AG08470 (cell line): ENCODE results near the genes DACT3 and TMEM160.

DNA sequence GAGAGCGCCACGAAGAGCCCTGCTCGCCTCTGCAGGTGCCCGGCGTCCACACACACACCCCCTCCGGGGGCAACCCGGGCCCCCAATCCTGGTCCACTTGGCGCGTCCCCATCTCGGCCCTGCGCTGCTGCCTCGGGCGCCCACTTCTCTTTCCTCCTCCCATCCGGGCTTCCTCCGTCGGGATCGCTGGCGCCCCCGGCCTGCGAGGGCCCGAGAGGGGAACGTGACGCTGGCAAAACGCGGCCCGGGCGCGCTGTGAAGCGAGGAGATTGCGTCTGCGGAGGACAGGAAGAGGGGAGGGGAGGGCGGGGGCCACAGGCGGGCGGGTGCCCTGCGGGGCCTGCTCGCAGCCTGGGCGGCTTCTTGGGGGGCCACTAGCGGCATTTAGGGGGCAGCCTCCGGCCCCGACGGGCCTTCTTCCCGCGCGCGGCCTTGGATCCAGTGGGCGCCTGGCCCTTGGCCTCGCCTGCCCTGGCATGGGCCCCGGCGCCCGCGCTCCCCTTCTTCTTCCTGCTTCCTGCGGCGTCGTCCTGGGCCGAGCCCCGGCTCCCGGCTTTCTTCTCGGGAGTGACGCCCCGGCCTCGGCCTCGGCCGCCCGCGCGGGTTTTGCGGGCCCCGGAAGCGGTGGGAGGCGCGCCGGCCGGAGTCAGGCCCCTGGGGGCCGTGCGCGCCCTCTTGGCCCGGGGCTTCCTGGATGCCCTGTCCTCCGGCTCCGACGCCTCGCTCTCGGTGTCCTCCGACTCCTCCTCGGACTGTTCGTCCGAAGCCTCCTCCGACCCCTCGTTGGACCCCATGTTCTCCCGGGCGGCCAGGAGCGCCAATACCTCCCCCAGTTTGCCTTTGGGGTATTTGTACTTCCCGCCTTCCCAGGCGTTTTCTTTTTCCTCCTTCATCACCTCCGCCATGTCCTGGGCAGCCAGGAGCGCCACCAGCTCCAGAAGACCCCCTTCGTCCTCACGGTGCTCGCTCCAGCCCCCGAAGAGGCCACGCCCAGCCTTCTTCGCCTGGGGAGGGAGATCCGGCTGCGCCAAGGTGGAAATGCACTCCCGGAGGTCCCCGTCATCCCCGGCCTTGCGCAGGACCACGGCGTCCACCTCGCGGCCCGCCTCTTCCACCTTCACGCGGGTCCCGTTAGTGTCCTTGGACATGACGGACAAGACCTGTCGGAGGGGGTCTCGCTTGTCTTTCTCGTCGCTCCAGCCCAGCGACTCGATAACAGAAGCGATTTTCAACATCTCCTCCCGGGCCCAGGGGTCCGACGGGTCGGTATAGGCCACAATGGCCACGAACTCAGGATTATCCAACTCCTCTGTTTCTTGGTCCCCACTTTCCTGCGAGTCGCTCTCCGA lies 2.0 kb downstream of the PNMA8B start:
- RRBS, result 13% methylated on average over 51 of the region's 131 CpGs

DNA sequence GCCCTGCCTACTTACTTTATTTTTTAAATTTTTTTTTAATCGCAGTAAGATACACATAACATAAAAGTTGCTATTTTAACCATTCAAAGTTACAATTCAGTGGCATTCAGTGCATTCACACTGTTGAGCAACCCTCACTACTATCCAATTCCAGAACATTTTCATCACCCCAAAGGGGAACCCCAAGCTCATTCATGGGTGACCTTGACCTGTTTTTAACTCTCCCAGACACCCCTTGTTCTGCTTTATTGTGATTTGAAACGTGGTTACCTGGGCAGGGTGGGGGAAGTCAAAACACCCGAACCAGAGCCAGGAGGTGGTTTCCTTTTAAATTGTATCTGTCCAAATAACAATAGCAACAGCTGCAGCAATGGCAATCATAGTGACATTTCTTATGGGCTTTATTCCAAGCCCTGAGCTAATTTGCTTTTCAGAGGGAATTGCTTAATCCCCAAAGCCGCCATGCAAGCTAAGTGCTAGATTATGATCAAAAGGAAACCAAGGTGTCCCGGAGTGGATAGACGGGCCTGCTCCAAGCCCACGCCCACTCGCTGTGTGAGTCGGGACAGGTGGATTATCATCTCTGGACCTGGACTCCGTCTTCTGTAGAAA lies 6.2 kb downstream of the PTGIR start:
- RRBS, result no CpG with 5 or more reads among the region's 10 CpGs

- RRBS, result 2% methylated on average over 36 of the region's 82 CpGs
Measured at GRCh38 chr19:46660842-46661729, at the start of gene DACT3. TSS of gene DACT3 (minus strand) at chr19:46661182.

DNA sequence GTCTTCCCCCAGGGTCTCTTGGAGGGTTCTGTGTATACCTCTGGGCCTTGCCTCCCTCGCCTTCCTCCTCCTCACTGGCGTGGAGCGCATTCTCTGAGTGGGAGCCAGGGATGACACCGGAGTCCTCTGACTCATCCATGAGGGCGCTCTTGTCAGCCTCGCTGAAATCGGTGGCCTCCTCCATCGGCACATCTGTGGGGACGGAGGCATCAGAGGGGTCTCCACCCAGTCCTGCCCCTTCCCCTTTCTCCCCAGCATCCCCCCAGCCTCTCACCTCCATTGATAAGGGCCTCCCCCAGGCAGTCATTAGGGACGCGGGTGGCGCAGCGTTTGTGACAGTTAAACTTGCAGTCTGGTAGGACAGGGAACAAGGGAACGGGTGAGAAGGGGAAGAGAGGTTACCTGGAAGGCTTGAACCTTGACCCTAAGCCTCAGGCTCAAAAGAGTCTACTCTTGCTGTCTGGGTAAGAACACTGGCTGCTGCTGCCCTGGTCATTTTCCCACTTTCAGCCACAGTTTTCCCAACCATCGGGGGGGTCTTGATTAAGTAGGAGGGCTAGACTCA lies 16.1 kb downstream of the PRKD2 start:
- RRBS, result no CpG with 5 or more reads among the region's 15 CpGs

- RRBS, result no CpG with 5 or more reads among the region's 12 CpGs
Measured at GRCh38 chr19:46733664-46734297, 12.1 kb upstream of the FKRP start.

GRCh38 chr19:46764603-46765296 lies 18.5 kb upstream of the STRN4 start:
- RRBS, result 92% methylated on average over 2 of the region's 12 CpGs

DNA sequence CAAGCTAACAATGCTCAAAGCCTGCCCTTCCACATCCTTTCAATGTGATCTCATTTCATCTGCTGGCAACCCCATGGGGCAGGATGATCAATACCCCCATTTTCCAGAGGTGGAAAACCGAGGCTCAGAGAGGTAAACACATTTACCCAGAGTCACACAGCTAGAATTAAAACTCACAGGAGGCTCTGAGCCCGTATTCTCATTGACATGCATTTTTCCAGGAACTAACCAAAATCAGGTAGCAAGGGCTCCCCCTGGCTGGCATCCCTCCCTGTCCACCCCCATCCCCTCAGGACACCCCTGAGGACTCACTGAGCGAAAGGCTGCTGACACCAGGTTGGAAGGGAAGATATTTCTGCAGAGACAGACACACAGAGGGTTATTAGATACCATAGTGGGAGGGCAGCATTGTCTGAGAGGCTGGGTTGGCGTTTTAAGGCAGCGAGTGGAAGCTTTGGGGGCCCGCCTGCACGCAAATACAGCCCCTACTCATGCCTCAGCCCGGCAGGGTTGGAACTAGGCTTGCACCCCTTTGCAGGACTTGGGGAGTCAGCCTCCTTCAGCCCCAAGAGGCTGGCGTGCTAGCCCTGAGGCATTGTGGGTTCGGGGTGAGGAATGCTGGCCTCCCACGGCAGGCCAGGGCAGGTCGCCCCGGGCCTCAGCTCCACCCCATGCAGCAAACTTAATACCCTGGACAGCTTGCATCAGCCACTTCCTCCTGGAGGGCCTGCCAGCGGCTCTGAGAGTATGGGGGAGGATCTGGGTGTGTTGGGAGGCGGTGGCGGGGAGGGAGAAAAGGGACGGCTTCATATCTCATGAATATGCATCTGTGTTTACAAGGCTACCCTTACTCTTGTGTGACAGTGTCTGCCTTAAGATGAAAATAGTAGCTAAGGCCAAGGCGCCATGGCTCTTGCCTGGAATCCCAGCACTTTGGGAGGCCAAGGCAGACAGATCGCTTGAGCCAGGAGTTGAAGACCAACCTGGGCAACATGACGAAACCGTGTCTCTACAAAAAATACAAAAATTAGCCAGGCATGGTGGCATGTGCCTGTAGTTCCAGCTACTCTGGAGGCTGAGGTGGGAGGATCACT lies 3.8 kb downstream of the SLC1A5 start:
- RRBS, result no CpG with 5 or more reads among the region's 21 CpGs

DNA sequence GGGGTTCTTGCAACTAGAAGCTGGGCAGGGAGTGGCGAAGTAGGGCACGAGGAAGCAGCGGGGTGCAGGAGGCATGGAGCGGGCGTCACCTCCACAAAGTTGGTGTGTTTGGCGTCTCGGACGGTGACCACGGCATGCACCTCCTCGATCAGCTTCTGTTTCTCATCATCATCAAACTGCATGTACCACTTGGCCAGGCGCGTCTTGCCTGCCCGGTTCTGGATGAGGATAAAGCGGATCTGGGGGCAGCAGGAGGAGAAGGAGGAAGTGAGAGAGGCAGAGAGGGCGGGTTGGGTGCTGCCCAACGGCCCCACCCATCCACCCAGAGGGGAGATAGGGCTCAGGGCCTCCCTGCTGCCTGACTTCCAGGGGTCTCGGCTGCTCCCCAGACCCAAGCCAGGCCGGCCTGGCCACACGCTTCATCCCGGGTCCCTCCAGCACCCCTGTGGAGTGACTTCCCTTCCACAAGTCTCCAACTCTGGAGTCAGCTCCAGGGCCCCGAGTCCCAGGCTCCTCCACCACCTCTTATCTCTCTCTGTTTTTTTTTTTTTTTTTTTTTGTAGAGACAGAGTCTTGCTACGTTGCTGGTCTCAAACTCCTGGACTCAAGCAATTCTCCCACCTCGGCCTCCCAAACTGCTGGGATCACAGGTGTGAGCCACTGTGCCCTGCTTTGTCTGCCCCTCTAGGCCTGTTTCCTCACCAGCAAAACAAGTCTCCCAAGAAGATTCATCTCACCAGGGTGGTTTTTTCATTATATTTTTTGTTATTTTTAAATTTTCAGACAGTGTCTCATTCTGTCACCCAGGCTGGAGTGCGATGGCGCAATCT lies 4.5 kb downstream of the AP2S1 start:
- RRBS, result no CpG with 5 or more reads among the region's 25 CpGs

GRCh38 chr19:46849155-46849656 lies 1.4 kb downstream of the AP2S1 start:
- RRBS, result no CpG with 5 or more reads among the region's 9 CpGs

GRCh38 chr19:46943687-46943964 lies 76.0 kb upstream of the NPAS1 start:
- RRBS, result no CpG with 5 or more reads among the region's 6 CpGs

DNA sequence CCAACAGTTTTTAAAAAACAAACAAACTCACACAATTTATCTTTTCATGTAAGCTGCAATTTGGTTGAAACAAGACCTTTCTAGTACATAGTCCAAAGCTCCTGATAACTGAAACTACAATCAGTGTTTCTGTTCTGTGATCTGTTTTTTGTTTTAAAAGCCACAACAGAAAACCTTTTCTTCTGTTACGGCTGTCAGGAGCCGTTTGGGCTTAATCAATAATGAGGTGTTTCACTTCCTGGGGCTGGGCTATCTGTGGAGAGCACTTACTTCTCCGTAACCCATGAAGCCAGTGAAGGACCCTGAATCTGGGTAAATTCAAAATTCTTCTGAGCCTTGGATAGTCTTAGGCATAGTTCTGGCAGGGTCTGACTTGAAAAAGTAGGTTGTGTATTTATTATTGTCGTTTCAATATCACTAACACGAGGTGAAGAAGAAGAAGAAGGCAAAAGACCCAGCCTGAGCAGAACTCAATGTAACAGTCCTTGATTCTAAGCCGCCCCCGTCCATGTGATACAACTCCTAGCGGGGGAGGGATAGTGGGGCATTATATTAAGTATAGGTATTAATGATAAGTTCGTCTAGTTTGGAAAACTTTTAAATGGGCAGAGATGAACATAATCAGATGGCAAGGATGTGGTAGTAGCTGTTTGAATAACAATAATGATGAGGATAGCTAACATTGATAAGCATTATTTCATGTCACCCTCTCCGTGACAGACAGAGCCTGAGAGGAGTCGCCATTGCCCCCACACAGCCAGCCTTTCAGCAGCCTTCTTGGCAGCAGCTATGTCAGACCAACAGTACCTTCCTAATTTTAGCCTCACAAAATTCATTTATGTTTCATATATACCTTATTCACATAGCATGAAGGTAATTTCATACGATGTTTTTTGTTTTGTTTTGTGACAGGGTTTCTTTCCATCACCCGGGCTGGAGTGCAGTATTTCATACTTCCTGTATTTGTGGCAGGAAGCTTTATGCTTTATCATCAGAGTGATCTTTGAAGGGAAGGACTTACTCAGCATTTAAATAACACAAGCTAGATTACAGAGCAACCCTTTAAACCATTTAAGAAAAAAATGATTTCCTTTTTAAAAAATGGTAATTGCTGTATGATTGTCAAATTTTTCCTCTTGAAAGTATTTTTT lies 64.6 kb upstream of the NPAS1 start:
- RRBS, result no CpG with 5 or more reads among the region's 13 CpGs

- RRBS, result no CpG with 5 or more reads among the region's 11 CpGs
Measured at GRCh38 chr19:46967759-46968394, 51.8 kb upstream of the NPAS1 start.

GRCh38 chr19:46970534-46971181 lies 49.0 kb upstream of the NPAS1 start:
- RRBS, result no CpG with 5 or more reads among the region's 12 CpGs

- RRBS, result 3% methylated on average over 18 of the region's 63 CpGs
Measured at GRCh38 chr19:47048339-47049099, at the start of gene TMEM160. TSS of gene TMEM160 (minus strand) at chr19:47048624.

GRCh38 chr19:47100060-47100573 lies 13.5 kb downstream of the ZC3H4 start:
- RRBS, result no CpG with 5 or more reads among the region's 11 CpGs

GRCh38 chr19:47172202-47172778 lies 41.7 kb downstream of the SAE1 start:
- RRBS, result no CpG with 5 or more reads among the region's 9 CpGs

GRCh38 chr19:47228214-47228796 lies 2.7 kb downstream of the BBC3 start:
- RRBS, result 3% methylated on average over 17 of the region's 40 CpGs

DNA sequence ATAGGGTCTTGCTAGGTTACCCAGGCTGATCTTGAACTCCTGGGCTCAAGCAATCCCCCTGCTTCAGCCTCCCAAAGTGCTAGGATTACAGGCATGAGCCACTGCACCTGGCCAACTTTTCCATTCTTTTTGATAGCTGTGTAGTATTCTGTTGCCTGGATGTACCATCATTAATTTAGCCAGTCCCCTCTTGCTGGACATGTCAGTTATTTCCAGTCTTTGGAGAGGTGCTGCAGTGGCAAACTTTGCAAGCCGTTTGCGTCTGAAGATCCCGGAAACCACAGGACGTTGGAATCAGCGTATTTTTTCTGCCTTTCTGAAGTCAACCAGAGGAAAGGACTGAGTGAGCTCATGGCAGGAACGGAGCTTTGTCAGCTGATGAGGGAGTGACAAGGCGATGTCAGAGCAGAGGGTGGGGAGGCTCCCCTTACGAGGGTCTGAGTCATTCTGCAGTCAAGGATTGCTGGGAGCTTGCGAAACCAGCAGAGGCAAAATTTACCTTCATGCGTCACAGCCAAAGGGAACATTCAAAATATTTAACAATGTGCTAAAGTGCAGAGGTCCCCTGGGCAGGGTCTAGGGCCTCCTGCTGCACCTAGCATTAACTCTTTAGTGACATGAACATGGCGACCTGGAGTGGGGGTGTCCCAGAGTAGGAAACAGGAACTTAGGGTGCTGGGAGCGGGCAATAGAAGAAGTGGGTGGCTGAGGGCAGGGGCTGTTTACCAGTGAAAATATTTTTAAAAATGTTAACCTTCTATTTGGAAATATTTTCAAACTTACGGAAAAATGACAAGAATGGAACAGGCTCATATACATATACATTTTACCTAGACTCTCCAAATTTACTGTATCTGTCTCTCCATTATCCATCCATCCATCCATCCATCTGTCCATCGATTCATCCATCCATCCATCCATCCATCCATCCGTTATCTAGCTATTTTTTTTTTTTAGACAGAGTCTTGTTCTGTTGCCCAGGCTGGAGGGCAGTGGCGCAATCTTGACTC lies 5.7 kb downstream of the C5AR1 start:
- RRBS, result no CpG with 5 or more reads among the region's 16 CpGs

- RRBS, result no CpG with 5 or more reads among the region's 11 CpGs
Measured at GRCh38 chr19:47381727-47382414, 32.8 kb downstream of the DHX34 start.

GRCh38 chr19:47507339-47507759 lies 7.5 kb downstream of the NAPA start:
- RRBS, result no CpG with 5 or more reads among the region's 10 CpGs